LHCN-M2 (cell line): ENCODE measurements around a stretch of chr15.

DNA sequence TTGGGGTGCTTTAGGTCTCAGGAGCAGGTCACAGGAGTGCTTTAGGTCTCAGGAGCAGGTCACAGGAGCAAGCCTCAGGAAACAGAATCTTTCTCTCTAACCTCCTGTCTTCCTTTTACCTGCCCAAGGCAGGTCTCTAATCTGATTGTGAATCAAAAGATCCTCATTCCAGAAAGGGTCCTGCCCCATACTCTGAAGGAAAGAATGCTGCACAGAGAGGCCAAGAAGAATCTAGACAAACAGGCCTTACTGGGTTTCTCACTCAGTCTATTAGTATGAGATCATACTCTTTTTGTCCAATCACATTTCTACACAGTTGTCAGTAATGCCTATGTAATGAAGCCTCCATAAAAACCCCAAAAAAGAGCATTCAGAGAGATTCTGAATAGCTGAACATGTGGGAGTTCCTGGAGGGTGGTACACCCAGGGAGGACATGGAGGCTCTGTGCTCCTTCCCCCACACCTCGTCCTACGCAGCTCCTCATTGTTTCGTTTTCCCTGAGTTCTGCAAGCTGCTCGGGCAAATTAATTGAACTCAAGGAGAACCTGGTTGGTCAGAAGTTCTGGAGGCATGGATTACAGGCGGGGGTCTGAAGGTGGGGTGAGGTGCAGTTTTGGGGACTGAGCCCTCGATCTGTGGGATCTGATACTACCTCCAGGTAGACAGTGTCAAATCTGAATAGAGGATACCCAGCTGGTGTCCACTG is 142.3 kb downstream of the MYO9A start:
- RAMPAGE, long total RNA = no peak

DNA sequence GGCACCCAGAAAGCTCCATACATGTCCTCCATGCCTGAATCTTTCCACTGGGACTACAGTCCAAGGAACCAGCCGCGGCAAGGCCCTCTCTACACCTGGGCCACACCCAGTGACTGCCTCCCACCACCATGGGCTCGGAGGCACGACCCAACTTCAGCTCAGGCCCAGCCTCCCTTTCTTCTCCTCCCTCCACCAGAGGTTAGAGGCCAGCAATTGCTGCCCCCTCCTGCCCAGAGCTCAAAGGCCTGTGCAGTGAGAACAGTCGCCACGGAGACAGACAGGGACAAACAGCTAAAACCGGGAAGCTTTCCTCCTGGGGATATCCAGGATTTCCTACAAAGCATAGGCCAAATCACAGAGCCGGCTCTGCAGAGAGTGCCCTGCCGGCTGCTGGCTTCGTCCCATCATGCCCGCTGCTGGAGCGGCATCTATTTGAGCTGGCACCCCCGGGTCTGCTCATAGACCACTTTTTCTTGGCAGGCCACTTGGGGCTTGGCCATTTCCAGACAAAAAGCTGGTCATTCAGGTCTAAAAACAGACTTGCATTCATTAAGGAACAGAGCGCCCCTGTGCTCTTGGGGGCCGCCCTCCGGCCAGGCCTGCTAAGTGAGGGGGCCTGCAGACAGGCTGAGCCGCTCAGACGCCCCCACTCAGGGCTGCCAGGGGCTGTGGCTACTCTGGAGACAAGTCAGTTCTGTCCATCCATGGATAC is 17.6 kb downstream of the GRAMD2A start:
- RAMPAGE, long total RNA = no peak

DNA sequence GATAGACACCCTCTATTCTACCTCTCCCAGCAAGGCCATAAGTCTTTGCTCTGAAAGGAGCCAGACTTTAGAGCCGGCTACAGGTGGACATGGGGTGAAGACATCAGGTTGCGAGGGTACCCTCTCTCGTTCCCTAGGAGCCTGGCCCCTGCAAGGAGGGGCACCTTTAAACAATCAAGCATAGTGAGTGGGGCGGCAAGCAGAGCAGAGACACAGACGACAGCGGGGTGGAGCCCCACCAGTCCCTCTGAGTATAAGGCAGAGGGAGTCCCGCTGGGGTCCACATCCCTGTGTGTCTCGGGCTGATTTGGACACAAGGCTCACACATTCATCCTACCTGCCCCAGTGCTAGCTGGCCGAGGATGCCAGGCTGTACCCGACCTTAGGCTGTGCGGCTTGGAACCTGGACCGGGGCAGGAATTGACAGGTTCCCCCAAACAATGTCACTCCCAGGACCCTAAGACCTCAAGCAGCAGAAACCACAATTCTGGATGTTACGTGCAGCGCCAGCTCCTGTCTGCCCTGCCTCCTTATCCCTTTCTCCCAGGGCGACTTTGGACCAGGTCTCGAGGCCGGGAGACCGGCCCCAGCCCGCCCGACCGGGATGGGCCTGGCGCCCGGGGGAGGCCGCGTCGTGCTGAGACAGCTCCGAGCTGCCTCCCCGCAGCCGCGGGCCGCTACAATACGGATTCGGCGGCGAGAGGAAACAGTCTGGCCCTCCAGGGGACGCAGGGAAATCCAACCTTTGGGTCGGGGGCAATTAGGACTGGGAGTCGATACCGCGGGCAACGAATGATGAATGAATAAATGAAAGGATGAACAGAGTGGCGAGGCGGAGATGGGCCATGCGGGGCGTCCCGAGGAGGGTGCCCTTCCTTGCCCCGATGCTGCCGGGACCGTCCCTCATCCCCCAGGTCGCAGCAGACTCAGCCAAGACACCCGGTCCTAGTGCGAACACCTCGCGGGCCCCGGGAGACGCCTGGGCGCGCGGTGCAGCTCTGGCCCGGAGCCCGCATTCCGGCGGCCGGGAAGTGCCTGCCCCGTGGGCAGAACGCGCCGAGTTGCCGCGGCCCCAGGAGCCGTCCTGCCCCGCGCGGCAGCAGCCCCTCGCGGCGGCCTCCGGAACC is 653 bp downstream of the GRAMD2A start:
- RAMPAGE, long total RNA = no peak

DNA sequence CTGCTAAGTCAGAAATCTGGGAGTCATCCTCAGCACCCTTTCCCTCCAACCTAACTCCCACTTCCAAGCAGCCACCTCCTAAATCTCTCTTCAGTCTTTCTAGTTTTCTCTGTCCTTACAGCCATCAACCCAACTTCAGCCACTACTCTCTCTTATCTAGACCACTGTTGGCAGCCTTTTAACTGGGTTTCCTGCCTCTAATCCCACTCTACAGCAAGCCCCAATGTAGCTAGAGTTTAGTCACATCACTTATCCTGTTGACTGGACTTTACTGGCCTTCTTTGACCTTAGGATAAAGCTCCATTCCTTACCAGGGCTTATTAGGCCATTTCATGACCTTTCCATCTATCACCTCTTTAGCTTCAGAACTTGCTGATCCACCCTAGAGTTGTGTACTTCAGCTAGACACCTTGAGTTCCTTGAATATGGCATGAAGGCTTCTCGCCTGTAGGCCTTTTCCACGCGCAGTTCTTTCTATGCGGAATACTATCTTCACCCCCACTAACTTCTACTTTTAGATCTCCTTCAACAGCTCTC is 8.4 kb downstream of the HEXA start:
- RAMPAGE, long total RNA = no peak

DNA sequence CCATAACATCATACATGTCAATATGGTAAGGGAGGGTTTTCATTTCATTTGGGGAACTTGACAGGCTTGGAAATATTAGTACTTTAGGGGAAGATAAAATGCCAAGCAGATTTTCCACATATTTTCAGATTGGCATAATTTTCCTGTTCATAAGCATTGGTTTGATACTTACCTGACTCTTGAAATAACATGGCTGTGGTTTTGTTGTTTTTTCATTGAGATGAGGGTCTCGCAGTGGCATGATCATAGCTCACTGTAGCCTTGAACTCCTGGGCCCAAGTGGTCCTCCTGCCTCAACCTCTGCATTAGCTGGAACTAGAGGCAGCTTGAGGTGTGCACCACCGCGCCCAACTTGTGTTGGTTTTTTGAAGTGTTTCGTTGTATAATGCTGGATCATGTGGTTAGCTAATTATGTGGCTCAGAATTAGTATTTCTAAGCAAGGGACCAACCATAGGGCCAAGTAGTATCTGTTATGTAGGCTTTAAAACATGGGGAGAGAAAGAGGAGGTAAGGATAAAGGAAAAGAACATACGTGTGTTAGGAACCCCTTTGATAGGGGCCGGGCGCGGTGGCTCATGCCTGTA is 78.7 kb upstream of the GOLGA6B start:
- RAMPAGE, long total RNA = no peak

DNA sequence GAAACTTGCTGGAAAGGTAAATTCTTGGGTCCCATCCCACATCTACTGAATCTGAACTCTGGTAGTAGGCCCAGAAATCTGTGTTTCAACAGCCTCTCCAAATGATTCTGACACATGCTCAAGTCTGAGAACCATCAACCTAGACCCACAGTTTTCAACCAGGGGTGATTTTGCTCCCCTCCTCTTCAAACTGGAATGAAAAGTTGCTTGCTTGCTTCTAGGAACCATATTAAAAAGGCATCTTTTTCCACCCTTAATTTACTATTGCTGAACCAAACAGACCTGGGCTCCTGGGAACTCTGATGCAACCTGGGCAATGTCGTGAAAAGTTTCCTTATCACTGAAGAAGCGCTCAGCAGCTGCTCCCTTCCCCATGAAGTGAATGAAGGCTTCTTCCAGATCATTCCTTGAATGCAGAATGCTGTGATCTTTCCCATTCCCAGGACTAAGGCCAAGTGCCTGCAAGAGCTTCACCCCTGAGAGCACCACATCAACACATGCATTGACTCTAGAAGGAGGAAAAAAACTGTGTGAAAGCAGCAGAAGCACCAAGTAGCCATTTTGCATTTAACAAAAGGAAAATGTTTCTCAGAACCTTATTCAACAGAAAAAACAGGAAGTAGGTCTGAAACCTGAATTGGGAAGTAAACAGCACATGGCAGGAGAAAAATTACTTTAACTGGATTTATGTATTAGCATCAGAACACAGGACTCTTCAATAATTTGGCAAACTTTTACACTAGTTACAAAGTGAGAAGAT is 8.8 kb downstream of the ADPGK start:
- RAMPAGE, long total RNA = no peak

GRCh38 chr15:72782843-72783409 is 632 bp downstream of the ADPGK start:
- RAMPAGE, long total RNA = no peak

DNA sequence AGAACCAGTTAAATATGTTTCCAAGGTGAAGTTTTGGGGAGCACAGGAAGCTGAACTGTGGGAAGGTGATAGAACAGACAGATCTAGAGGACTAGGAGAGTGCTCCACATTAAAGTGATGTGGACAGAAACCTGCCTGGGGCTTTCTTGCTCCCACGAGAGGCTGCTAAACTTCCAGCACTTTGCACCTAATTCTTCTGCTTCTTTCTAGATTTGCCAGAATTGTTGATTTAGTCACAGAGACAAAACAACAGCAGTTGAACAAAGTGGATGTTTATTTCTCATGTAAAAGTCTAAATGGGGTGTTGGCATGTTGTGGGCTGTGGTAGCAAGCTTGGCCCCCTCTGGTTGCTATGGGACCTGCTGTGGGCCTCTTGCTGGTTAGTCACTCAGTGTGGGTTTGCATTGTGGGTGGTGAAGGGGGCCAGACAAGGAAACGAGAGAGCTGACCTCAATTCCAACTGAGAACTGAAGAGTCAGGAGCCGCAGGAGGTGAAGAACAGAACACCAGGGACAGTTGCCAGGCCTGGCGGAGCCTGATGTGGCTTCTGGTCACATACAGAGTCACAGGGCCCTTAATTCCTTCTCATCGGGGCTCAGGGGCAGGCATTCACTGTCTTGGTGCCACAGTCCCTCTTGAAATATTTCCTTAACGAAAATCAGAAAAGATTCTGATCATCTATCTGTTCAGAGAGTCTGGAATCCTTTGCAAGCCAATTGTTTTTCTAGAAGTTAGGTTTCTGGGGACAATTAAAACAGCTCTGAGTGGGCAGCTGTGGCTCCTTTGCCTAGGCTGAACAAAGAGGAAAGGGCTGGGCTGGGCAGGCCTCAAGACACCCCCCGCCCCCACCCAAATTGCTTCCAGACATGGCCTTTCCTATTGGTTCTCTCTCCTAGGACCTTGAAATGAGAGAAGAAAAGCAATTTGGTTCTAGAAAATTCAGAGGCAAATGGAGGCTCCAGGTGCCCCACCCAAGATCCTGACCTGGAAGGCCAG is 1.9 kb upstream of the ADPGK start:
- RAMPAGE, long total RNA = no peak

DNA sequence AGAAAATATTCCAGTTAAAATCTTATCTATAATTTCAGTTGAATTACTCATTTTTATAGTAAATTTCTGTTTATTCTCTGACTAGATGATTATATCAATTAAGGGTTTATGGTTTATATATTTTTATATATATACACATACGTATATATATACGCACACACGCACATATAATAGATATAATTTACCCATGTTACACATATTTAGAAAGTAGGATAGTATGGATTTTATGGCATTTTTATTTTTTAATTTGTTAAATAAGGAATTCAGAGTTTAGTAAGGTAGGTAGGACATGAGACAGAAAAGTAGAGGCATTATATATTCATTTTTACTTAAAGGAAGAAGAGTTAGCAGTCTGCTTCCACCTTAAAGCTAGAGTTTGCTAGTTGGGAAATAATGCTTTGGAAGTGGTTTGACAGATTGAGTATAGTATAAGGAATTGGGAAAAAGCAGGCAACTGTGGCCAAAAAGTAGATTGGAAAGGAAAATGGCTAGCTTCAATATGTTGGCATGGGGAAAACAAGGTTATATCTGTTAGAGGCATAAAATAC is 17.3 kb downstream of the NEO1 start:
- RAMPAGE, long total RNA = no peak

DNA sequence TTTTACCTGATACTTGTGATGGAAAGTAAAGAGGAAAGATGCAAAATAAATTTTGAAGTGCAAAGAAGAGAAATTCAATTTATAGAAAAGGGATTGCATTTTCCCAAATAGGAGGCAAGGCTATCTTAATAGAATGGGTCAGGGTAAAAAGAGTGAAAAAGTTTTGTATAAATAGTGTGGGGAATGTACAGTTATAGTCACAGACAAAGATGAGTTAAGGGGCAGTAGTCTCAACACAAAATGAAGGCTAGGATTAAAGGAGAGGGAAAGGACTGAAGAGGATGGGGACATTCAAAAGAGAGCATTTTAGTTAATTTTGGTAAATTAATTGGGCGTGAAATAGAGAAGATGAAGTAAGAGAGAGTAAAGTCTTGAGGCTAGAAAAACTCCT is 36.2 kb downstream of the NEO1 start:
- RAMPAGE, long total RNA = no peak

DNA sequence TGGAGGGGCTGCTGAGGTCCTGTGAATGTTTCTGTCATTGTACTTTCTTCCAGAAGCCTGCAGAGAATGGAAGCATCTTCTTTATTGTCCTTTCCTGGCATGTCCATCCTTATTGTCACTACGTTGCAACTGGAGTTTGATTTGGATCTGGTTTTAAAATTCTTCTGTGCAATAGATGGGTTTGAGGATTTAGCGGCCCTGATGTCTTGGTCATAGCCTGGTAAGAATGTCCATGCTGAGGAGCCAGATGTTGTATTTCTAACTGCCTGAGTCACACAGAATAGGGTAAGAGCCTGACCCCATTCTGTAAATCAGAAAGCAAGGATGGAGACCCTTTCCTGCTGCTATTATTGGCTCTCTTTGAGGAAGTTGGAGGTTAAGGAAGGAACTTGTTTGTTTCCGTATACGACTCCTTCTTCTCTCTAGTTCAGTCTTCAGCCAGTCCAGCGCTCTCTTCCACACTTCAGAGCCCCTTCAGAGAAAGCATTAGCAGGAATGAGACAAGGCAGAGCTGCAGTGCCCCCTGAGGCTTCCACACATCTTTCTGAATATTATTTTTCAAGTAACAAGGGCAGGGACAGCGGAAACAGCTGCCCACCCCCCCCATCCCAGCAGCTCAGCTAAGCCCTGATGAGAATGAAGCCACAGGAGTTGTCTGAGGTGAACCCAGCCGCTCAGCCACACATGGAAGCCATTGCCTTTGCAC is 65.1 kb downstream of the HCN4 start:
- RAMPAGE, long total RNA = no peak

DNA sequence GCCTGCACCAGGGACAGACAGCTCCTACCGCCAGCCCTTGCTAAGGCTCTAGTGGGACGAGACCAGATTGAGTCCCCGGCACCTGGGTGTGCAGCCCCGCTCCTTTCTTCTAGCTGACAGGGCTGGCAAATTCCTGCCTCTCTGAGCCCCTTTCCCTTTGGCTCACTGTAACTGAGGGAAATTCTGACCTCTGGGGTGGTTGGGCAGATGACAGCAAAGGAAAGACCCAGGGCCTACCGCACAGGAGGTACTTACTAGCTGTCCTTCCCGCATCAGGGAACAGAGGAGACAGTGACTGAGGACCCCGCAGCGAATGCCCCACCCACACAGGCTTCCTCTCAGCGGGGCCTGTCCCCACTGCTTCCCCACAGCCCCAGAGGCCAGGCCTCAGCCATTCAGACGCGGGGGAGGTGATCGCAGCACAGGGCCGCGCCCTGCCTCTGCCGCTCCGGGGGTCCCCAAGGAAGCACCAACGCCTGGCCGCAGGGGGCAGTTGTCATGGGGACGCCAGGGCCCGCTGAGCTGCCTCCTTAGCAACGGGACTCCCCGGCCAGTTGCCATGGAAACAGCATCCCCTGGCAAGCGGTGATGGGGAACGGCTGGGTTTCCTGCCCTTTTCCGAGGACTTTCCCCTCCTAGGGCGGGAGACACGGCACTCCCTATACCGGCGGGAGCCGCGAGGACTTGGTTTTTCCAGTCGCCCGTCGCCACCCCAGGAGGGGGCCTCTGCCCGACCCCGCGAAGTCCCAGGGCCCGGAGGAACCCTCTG is 50.1 kb downstream of the HCN4 start:
- RAMPAGE, long total RNA = no peak

GRCh38 chr15:73689258-73689539 is 5.0 kb downstream of the CD276 start:
- RAMPAGE, long total RNA = no peak

DNA sequence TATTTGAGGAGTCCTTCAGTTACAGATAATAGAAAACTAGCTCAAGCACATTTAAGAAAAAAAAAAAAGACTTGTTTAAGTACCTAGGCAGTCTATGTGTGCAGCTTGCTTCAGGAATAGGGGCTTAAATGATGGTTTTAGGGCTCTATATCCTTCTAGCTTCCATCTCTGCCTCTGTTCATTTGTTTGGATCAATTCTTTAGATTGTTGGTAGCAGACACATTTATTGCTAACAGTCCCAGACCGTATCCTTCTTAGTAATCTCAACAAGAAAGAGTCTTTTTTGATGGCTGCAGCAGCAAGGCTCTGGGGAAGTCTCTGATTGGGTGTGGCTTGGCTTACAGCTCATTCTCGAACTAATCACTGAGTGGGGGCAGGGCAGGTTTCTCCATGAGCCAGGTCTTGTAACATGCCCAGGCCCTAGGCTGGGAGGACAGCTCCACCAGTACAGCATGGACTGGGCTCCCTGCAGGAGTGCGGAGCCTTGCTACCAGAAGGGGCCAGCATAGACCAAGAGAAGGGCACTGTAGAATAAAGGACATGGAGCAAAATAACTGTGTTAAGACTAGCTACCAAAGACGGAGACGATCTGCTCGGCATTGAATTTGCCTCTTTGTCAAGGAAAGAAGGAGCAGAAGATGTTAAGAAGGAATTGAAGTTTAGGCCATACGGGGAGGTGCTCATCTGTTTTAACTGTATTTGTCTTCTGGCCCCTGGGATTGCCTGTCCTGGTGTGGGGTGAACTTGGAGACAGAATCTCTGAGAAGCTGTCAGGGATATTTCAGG is 7.2 kb downstream of the CD276 start:
- RAMPAGE, long total RNA = no peak

GRCh38 chr15:73924227-73924844 is 1.9 kb upstream of the LOXL1 start:
- RAMPAGE, long total RNA = no peak

DNA sequence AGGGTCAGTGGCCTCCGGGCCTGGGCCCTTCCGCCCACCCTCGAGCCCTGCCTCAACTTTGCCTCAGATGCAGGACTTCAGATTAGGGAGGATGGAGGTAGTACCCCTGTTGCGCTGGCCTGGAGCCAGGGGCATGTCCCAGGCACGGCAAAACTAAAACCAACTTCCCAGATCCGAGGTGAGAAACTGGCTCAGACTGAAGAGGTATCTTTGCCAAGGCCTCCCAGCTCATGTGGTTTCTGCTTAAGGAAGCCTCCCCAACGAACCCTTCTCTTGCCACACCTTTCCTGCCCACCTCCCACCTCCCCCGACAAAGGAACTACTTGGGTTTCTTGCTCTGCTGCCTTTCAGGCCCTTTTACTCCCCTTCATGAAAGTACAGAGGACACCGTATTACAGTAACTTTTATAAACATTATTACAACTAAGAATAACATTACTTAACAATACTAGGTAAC is 716 bp downstream of the PML start:
- RAMPAGE, long total RNA = no peak

- RAMPAGE, long total RNA = no peak
Observed at GRCh38 chr15:74136935-74137603, 6.7 kb downstream of the ISLR2 start.

- RAMPAGE, long total RNA = no peak
Observed at GRCh38 chr15:74170356-74170925, 3.1 kb upstream of the ISLR start.

DNA sequence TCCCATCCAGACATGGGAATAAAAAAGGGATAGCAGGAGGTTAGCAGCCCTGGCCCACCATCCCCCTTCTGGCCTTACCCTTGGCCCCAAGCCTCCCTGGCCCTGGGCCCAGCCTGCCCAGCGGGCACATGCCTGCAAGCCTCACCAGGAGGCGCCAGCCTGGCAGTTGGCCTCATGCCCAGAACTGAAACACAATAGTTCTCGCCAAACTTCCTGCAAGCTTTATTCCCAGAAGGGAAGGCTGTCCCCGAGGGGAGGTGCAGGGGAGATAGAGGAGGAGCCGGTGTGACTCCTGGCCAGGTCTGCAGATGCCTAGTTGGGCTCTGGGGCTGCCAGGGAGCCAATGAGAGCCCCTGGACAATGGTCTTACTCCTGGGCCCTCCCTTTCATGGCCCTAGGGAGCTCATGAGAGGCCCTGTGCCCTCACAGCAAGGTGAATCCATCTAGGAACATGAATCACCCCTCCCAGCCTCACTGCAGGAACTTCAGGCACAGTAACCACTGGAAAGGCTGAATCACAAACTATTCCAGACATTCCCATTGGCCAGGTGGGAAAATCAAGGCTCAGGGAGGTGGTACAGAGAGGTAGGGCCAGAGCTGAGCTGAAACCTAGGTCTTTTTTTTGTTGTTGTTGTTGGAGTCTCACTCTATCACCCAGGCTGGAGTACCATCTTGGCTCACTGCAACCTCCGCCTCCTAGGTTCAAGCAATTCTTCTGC is 4.0 kb downstream of the CCDC33 start:
- RAMPAGE, long total RNA = no peak

GRCh38 chr15:74318144-74318978 is 49.1 kb downstream of the CYP11A1 start:
- RAMPAGE, long total RNA = no peak